Bronchus fibroblast of lung (primary cell): ENCODE measurements around a stretch of chr6.

DNA sequence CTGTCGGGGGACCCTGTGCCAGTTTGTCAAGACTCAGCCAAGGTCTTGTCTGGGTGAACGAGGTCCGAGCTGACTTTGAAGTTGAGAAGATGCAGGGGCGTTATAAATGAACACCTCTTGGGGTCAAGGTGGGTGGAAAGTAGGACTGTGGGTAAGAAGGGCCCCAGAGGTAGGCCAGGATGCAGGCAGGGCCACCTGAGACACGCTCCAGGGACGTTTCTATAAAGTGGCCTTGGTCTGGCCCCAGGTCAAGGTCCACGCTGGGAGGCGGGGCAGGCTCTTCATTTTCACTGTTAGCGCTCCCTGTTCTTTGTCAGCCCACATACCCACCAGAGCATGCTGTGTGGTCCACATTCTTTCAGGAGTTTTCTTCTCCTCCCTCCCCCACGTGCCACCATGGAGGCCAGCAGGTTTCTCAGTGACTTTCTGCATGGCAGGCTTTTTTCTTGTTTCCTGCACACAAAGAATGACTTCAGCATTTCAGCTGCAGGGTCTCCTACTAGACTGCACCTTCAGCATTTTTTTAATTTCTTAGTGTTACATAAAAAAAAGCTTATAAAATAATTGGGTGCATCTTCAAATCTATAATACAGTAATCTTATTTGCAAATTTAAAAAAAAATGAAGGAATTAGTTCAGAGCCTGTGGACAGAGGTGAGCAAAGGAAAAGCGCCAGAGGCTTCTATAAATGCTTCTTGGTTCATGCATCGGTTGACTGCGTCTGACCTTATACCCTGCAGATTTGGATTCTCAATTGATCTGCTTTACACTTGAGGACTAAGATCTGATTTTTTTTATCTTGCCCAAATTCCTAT is 57.5 kb downstream of the FAM50B start:
- RAMPAGE, long total RNA: no peak

DNA sequence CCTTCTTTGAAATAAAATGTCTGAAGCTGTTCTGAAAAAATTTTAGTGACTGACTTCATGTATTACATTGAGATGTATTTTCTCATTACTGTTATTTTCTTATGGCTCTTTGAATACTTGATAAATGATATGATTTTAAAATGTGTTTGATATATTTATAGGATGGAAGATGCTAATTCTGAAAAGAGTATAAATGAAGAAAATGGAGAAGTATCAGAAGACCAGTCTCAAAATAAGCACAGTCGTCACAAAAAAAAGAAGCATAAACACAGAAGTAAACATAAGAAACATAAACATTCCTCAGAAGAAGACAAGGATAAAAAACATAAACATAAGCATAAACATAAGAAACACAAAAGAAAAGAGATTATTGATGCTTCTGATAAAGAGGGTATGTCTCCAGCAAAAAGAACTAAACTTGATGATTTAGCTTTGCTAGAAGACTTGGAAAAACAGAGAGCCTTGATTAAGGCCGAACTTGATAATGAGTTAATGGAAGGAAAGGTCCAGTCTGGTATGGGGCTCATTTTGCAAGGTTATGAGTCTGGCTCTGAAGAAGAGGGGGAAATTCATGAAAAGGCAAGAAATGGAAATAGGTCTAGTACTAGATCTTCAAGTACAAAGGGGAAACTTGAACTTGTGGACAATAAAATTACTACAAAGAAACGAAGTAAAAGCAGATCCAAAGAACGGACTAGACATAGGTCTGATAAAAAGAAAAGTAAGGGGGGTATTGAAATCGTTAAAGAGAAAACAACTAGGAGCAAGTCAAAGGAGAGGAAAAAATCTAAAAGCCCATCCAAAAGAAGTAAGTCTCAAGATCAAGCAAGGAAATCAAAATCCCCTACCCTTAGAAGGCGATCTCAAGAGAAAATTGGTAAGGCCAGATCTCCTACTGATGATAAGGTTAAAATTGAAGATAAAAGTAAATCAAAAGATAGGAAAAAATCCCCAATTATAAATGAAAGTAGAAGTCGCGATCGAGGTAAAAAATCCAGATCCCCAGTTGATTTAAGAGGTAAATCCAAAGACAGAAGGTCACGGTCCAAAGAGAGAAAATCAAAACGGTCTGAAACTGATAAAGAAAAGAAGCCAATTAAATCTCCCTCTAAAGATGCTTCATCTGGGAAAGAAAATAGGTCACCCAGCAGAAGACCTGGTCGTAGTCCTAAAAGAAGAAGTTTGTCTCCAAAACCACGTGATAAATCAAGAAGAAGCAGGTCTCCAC is 10.7 kb downstream of the PRPF4B start:
- RAMPAGE, long total RNA: no peak

DNA sequence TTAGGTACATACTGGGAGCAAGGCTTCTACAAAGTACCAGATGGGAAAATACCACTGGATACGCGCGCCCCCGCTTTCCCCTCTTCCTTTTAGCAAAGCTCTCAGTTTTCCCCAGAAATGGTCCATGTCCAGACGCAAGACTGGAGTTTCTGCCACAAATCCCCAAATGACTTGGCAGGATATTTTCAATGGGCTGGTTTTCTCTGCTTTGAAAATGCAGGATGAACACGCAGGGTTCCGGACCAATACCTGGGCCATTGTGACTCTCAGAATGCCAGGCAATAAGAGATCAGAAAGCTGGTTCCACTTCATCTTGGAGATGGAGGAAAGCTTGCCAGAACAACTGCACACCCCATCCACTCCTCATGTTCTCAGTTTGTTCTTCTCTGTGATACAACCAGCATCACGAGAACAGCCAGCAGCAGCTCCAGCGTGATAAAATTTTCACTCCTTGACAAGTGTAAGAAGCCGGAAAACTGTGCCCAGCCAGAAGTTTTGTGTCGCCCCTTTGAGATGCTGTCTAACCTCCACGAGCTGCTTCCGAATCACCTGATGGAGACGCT is 8.3 kb upstream of the FAM217A start:
- RAMPAGE, long total RNA: no peak

GRCh38 chr6:5054073-5054324 is 31.1 kb upstream of the PPP1R3G start:
- RAMPAGE, long total RNA: no peak

- RAMPAGE, long total RNA: no peak
Measured at GRCh38 chr6:5205762-5206502, 54.8 kb downstream of the LYRM4 start.

- RAMPAGE, long total RNA: no peak
Measured at GRCh38 chr6:5448494-5448964, 187.2 kb downstream of the FARS2 start.

DNA sequence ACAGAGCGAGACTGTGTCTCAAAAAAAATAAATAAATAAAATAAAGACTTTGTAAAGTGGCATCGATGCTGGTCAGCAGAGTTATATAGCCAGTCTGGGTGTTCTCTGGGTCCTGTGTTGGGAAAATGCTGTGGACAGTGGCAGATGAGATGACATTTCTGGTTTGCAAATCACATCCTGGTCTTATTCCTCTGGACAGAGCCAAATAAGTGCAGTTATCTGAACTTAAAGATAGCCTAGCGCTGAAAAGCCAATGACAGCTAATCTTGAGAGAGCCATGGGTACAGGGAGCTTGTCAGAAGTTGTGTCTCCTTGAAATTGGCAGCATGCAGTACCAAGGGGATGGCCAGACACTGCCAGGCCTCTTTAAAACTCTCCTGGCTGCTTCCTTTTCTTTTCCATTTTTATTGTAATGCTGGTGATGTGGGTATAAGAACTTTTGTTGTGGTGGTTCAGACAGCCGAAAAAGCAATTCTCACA is 362.4 kb downstream of the FARS2 start:
- RAMPAGE, long total RNA: no peak

- RAMPAGE, long total RNA: no peak
Measured at GRCh38 chr6:5629571-5630453, 368.5 kb downstream of the FARS2 start.

DNA sequence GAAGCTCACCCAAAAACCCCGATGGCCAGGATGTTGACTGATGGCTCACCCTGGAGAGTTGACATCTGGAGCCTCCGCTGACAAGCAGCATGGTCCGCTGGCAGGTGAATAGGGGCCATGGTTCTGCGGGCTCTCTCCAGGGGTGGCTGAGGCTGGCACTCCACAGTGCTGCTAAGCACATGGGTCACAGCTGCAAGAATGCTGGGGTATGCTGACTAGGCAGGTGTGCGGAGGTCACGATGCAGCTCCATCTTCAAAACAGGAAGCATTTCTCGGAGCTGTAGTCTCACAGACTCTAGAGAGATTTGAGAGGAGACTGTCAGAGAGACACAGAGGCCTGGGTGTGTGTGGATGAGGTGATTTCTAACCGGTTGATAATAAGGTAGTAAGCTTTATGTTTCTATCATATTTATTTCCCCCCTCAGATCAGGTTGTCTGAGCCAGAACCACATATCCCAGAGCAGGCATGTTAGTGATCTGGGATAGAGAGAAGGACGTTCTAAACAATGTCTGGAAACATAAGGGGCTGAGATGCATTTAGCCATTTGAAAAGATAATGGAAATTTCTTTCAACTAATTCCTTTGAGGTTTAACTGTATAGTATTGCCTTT is 341.5 kb downstream of the NRN1 start:
- RAMPAGE, long total RNA: no peak

GRCh38 chr6:5892057-5892796 is 114.5 kb downstream of the NRN1 start:
- RAMPAGE, long total RNA: no peak

- RAMPAGE, long total RNA: no peak
Measured at GRCh38 chr6:6004443-6005184, 2.1 kb downstream of the NRN1 start.

DNA sequence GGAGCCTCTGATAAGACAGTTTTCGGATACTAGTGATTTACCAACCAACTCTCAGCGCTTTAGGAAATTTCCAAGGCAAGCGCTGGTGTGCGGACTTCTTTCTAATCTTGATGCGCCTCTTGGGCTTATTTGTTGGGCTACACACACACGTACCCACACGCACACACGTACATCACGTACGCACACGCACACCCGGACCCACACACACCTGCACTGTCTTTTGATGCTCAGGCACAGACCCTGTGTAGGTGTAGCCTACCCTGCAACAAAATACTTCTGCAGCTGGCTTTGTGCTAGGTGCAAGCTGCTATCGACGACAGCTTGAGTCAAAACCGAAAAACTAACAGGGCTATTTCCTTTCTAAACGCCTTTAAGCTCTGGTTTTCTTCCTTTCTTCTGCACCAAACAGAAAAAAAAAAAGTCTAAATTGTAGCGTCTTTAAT is 1.1 kb upstream of the NRN1 start:
- RAMPAGE, long total RNA: no peak

DNA sequence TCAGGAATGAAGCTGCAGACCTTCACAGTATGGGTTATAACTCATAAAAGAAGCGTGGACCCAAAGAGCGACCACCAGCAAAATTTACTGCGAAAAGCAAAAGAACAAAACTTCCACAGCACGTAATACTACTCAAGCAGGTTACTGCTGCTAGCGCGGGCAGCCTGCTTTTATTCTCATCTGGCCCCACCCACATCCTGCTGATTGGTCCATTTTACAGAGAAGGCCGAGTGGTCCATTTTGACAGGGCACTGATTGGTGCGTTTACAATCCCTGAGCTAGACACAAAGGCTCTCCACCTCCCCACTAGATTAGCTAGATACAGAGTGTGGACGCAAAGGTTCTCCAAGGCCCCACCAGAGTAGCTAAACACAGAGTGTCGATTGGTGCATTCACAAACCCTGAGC is 17.4 kb downstream of the LY86 start:
- RAMPAGE, long total RNA: no peak

- RAMPAGE, long total RNA: no peak
Measured at GRCh38 chr6:6614017-6615093, 25.8 kb downstream of the LY86 start.

DNA sequence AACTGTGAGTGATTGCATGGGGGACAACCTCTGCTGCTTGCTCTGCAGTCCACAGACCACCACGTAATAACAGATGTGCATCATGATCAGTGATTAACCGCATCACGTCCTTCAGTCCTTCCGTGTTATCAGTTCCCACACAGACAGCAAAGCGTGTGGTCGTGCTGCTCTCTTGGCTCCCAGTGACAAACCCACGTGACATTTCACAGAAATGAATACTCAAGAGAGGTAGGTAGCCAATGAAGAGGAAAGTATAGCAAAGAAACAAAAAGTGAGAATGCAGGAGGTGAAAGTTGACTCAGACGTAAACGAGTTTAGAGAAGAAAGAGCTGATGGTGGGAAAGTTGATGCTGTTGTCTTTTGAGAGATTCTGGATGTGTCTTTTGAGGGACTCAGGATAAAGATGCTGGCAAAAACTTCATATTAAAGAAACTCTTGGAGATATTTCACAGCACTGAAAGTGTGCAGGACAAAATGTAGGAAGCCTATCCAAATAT is 96.0 kb downstream of the LY86 start:
- RAMPAGE, long total RNA: no peak

GRCh38 chr6:6694731-6695541 is 106.4 kb downstream of the LY86 start:
- RAMPAGE, long total RNA: no peak

DNA sequence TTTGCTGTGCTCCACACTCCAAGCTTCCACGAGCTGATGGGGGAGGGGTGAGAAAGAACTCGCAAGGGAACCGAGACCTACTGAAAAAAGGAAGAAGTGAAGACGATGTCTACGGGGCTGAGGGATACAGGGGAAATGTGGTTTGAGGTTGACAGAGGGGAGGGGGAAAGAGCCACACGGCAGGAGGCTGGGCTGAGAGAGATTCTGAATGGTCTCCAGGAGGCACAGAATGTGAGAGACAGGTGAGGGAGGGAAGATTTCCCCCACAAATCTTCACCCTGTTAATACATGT is 123.4 kb downstream of the LY86 start:
- RAMPAGE, long total RNA: no peak

DNA sequence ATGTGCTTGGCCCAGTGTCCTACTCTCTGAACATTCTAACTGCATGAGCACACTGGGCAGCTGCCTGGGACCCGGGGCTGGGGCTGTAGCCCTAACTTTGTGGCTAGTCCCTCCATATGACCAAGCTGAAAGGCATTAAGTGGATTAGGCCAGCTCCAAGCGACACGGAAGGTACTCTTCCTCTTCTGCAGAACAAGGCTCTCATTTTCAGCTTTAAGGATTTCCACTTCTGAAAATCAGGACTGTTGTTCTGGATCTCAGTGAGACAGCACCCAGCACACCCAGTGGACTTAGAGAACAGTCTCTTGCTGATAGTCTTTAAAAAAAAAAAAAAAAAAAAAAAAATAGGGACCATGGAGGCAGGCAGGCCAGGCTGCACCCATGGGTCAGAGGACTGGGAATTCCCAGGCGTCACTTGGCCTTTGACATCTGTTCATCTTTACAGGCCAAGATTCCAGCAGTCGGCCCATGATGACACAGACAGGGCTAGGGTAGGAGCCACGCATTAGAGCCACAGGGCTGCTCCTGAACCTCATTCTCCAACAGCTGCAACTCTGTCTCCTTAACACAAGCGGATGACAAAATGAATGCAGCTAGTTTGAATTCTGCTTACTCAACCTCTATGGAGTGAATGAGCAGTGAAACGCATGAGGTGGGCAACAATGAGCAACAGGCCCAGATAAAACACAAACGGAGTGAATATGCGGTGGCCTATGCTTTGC is 126.3 kb downstream of the LY86 start:
- RAMPAGE, long total RNA: no peak

GRCh38 chr6:6800908-6801262 is 212.4 kb downstream of the LY86 start:
- RAMPAGE, long total RNA: no peak

DNA sequence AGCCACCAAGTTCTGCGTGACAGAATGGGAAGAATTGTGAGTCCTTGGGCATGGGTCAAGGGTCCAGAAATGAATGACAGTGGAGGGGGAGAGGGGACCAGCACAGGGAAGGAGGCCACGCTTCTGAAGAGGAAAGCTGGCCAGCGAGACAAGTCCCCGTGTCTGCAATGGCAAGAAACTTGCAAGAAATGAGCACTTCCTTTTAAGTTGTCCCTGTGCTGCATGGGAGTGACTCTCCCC is 242.2 kb upstream of the RREB1 start:
- RAMPAGE, long total RNA: no peak